Neutrophil (primary cell): ENCODE measurements around the genes GID8 and NKAIN4.

DNA sequence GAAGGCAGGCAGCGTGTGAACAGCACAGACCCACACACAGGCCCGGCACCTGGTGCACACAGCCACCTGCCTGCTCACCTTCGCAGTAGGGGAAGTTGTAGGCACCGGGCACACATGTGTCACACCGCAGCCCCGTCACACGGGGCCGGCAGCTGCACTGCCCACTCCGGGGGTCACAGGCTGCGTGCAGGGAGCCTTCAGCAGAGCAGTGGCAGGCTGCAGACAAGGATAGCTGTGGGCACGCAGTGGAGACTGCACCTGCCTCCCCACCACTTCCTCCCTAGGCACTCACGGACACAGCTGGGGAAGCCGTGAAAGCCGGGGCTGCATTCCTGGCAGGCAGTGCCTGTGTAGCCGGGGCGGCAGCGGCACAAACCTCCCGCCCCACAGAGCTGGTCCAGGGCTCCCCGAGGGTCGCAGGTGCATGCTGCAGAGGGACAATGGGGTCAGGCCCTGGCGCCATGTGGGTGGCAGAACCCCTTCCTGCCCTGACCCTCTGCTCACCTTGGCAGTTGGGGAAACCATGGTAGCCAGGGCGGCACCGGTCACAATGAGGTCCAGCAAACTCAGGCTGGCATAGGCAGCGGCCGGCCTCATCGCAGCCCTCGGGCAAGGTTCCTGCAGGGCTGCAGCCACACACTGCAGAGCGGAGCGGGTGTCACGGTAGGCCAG lies 29.5 kb downstream of the LAMA5 start:
- PRO-cap: no peak

DNA sequence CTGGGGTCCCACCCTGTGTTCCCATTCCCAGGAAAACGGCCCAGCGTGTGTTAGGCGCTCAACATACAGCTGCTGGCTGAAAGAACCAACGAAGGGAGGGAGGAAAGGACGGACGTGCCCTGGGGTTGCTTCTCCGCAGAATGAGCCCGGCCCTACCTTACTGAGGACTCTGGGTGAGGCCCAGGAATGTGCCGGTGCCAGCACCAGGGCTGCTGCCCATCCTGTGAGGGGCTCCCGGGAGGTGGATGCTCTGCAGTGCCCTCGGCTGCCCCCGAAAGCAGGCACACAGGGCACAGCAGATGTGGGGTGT lies 16.3 kb downstream of the LAMA5 start:
- PRO-cap: no peak

DNA sequence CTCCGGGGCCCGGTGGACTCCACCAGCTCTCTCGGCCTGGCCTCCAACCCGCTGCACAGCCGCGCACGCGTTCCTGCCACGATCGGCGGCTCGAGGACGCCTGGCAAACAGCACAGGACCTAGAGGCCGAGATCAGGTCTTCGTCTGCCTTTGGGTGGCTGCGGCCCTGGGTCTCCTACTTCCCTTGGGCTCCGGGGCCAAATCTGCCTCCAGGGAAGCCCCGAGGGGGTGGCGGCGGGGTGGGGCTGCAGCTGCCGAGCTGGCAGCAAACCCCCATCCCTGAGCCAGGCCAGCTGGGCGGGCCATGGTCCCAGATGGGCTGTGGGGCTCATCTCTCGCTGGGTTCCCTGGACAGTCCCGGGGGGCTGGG lies 917 bp upstream of the LAMA5 start:
- PRO-cap: no peak

- PRO-cap: no peak
These were observed 3.8 kb upstream of the LAMA5 start for GRCh38 chr20:62370914-62371255.

- PRO-cap: no peak
These were observed 5.2 kb upstream of the LAMA5 start for GRCh38 chr20:62372252-62372709.

GRCh38 chr20:62518546-62519237 lies 42.9 kb upstream of the GATA5 start:
- PRO-cap: no peak

GRCh38 chr20:62636433-62636956 lies 5.8 kb upstream of the SLCO4A1 start:
- PRO-cap: no peak

DNA sequence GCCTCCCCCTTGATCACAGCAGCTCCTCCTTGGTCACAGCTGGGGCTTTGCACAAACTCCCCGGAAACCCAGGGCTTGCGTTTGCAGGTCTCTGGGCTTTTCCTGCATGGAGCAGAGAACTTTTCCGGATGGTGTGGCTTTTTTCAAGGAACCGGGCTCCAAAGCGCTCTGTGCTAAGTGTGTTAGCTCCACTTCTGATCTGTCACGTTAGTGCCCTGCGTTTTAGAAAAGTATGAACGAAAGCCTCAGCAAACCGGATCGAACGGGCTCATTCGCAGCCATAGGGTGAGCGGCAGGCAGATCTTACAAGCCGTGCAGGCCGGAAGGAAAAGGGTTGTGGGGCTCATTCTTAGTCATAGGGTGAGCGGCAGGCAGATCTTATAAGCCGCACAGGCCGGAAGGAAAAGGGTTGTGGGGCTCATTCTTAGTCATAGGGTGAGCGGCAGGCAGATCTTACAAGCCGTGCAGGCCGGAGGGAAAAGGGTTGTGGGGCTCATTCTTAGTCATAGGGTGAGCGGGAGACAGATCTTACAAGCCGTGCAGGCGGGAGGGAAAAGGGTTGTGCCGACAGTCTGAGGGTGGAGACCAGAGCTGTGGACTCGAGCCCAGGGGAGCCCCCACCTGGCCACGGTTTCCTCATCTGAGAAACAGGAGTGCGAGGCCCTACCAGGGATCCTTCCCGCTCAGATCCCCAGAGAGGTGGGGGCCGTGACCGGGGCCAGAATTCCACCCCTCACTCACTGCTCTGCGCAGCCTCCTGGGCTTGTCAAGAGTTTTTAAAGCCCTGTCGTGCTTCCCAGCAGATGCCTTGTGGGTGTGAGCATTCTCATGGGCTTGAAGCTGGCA lies 31.6 kb downstream of the NTSR1 start:
- PRO-cap: no peak

DNA sequence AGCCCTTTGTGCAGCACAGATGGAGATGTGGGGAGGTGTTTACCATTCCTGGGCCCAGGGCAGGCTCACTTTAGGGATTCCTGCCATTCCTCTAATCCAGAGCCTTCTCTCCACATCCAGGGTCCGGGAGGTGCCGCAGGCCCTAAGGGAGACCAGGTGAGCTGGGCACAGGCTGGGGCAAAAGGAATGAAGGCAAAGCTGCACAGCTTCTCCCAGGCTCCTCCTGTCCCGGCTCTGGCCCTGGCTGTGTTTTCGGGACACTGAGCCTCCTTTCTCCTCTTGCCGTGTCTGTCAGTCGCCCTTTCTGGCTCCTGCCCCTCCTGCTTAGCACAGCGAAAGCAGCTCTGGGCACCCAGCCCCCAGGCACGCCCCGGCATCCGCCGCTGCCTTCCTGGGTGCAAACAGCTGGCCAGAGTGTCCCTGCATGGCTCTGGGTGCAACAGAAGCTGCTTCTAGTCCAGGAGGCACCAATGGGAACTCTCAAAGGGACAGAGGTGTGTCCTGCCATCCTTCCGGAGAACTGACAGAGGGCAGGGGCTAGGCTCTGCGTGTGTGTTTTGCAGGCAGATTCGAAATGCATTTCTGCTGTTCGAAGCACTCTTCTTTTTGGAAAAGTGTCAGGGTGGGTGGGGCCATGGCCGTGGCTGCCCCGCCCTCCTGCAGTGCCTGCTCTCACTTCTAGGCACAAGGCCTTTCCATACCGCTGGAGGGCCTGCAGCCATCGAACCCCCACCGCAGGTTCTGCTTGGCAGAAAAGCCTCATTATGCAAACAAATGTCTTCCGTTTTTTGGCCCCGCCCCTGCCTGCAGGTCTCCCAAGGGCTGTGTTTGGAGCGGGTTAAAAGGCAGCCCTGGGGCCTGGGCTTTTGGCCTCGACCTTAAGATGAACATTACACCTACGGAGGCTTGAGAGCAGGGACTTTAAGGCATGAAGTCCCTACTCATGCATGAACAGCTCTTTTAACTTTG lies 15.5 kb downstream of the COL9A3 start:
- PRO-cap: no peak

GRCh38 chr20:62892469-62893240 lies 31.0 kb upstream of the TCFL5 start:
- PRO-cap: no peak

- PRO-cap: no peak
These were observed 15.5 kb downstream of the DIDO1 start for GRCh38 chr20:62910497-62911495.

- PRO-cap: no peak
These were observed 3.0 kb downstream of the DIDO1 start for GRCh38 chr20:62923348-62923755.

- PRO-cap: bidirectional peak, plus-strand start at chr20:62938150, minus-strand start at chr20:62937874
These were observed at the start of gene GID8 for GRCh38 chr20:62938008-62939021. GID8 (plus strand) TSS chr20:62938147.

GRCh38 chr20:62939174-62939617 lies 1.2 kb downstream of the GID8 start:
- PRO-cap: no peak

DNA sequence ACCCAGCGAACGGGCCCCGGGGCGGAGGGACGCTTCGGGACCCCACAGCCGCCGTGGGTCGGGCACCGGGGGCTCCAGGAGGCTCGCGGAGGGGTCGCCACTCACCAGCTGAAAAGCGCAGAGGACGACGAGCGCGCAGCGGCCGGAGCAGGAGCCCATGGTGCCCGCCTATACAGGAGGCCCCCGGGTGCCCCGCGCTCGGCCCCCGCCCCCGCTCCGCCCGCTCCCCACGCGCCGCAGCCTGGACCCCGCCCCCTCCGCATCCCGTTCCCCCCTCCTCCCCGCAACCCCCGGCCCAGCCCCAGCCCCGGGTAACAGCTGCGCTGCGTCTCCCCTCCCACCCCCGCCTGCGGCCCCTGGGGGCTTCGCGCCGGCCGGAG lies at the start of gene NKAIN4:
Gene NKAIN4 (minus strand): TSS at position 172 of the 380 bp plus-strand sequence.
- PRO-cap: no peak

- PRO-cap: no peak
These were observed 429 bp downstream of the CHRNA4 start for GRCh38 chr20:63360636-63361204.

DNA sequence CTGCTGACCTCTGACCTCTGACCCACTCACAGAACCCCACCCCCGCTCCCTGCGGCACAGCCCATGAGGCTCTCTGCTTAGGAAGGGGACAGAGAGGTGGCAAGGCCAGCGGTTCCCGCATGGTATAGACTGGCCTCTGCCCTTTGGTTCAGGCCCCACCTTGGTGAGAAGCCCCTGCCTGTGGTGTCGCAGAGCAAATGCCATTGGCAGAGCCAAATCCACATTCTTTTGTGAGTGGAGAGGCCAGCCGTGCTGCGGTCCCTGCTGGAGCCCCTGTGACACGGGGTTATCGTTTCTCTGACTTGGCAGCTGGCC lies 2.1 kb upstream of the CHRNA4 start:
- PRO-cap: no peak

DNA sequence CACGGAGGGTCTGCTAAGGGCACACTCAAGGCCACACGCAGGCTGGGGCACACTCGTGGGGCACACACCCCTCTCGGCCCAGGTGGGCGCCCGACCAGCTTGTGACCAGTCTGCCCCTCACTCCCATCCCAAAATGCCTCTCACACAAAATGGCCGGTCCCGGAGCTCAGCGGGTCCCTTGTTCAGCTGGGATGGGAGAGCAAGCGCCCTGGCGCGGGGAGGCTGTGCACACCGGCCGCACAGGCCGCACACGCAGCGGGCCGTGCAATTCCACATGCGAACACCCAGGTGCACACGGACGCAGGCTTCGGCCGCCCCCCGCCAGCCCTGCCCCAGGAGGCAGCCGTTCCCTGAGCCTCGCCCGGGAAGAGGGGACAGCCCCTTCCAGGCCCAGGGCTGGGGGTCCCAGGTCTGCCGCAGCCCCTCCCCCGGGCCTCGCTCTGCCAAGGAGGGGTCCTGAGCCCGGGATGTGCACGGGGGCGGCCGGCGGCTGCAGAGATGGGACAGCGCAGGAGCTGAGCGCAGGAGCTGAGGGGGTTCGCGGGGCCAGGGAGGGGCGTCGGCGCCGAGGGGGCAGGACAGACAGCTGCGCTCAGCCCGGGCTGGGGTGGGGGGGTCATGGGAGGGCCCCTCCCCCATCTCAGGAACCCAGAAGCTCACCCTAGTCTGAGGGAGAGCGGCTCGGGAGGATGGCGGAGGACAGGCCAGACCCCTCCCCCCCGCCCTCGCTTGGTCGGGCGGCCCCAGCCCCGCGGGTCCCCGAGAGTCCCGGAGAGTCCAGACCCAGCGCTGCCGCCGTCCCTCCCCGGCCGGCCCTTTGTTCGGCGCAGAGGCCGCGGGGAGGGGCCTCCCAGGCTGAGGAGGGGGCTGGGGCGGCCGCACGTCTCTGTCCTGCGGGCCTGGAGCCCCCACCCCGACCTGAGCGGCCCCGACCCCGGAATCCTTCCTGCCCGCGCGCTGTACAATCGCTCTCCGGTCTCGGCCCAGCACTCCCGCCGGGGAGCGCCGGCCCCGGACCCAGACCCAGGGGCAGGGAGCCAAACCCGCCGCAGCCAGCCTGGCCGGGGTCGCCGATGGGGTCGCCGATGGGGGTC lies 1.1 kb downstream of the KCNQ2 start:
- PRO-cap: no peak

- PRO-cap: no peak
These were observed 1.6 kb upstream of the EEF1A2 start for GRCh38 chr20:63500518-63500848.

DNA sequence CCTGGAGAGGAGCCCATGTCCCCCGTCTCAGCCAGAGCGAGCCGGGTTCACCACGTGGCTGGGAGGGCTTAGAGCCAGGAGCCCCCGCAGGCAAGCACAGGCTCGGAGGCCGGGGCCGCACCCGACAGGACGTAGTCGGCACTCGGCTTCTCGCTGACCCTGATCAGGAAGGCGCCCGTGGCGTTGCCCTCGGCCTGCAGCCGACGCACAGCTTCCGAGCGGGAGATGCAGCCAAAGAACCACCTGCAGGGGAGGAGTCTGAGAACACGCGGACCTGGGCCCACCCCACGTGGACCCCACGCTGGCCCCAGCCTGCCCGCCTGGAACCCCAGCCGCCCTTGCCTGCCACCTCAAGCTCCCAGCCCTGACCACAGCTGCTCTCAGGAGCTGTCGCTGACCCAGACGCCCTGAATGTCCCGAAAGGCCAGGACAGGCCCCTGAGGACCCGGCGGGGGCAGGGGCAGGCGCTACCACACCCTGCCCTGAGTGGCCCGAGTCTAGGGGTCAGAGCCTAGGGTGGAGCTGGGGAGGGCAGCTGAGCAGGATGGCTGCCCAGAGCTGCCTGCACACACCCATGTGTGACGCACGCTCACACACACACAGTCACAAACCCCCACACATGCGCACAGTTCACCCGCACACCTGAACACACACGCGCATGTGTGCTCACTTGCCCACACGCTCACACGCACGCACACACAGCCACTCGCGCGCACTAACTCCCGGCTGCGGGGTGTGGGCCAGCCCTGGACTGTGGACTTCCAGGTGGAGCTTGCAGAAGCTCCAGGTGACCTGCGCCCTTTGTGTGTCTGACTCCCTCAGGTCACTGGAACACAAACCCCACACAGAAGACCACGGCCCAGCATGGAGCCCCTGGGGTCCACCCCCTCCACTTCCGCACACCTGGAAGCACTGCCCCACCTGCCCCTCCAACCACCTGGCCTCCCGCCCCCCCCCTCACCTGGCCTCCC lies 2.1 kb downstream of the PTK6 start:
- PRO-cap: no peak